Liver (tissue), 9 donors: ENCODE measurements around a stretch of chr18.

GRCh38 chr18:75267818-75268123 lies 57.2 kb downstream of the TSHZ1 start:
- PRO-cap, 5 experiments: no peak in any of the 5 experiments
- RAMPAGE, long total RNA, 2 experiments: no peak in any of the 2 experiments
- RRBS: no CpG with 5 or more reads among the region's 5 CpGs

GRCh38 chr18:75489512-75490292 lies 62.2 kb upstream of the SMIM21 start:
- PRO-cap, 5 experiments: no peak in any of the 5 experiments
- RAMPAGE, long total RNA, 2 experiments: no peak in any of the 2 experiments
- RRBS: no CpG with 5 or more reads among the region's 13 CpGs

DNA sequence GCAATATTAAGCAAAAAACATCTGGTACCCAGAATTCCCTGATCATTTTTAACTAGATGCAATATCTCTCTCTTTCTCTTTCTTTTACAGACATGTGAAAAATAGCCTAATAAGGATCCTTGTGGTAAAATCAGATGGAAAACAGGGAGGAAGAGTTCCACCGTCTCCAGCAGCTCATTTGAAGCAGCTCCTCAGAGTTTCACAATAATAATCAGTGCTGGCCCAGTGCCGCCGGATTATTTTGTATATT lies 227.5 kb upstream of the SMIM21 start:
- PRO-cap, 5 experiments: no peak in any of the 5 experiments
- RAMPAGE, long total RNA, 2 experiments: no peak in any of the 2 experiments
- RRBS: no CpG with 5 or more reads among the region's 3 CpGs

GRCh38 chr18:76411761-76412894 lies 82.9 kb downstream of the ZNF516 start:
- PRO-cap, 5 experiments: no peak in any of the 5 experiments
- RAMPAGE, long total RNA, 2 experiments: no peak in any of the 2 experiments
- RRBS: 100% methylated on average over 1 of the region's 26 CpGs

GRCh38 chr18:76461748-76462937 lies 32.9 kb downstream of the ZNF516 start:
- PRO-cap, 5 experiments: no peak in any of the 5 experiments
- RAMPAGE, long total RNA, 2 experiments: no peak in any of the 2 experiments
- RRBS: 99% methylated on average over 4 of the region's 41 CpGs

DNA sequence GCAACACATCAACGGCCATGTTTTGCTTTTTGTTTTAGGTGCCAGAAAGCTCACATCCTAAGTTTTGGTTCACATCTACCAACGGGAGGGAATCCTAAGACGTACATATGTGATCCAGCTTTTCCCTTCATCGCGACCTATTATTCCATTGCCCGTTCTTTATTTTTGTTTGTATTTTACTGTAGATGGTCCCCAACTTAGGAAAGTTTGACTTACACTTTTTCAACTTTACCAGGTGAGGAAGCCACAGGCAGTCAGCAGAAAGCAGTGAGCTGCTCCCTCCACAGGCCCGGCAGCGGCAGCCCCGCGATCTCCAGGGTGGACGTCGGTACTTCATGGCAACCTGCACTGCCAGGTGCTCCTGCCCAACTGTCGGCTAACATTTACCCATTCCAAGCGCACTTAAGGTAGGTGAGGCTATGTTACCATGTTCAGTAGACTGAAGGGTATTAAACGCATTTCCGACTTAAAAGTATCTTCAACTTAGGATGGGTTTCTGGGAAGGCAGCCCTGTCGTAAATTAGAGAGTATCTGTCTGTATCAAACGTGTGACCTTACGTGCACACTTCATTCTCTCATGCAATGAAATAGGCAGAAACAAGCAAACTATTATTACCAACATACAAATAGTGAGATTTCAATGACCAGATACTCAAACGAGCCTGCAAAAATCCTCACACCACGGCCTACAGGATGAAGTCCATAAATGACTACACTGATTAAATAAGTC lies 12.7 kb downstream of the ZNF516 start:
- PRO-cap, 5 experiments: no peak in any of the 5 experiments
- RAMPAGE, long total RNA, 2 experiments: no peak in any of the 2 experiments
- RRBS: no CpG with 5 or more reads among the region's 21 CpGs

DNA sequence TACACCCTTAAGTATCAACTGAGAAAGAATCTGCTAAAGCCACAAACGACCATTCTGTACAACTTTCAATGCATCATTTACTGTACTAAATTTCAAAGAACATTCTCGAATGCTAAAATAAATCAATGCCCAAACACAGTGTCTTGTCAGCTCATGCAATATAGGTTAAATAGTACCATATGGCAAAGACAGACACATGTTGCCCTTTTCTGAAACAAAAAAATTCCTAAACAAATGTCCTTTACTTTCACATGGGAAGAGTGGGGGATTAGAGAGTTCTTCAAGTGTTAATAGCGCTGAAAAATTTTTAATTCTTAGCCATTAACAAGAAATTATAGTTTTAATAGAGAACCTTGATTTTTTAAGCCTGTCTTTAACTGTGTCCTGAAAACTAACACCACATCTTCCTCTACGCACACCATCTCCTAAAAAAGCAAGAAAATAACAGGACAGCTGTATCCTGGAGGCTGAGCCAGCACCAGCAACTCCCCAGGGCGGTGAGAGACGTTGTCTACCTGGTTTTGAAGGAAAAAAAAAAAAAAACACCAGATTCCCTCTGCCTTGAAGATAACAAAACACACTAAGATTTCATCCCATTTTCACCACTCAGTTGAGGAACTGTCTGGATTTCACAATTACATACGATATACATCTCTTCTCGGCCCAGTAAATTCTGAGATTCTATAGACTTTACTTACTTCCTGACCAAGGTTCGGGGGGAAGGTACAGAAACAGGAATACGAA lies 8.7 kb downstream of the ZNF516 start:
- PRO-cap, 5 experiments: no peak in any of the 5 experiments
- RAMPAGE, long total RNA, 2 experiments: no peak in any of the 2 experiments
- RRBS: no CpG with 5 or more reads among the region's 10 CpGs

GRCh38 chr18:76490054-76490317 lies 5.1 kb downstream of the ZNF516 start:
- PRO-cap, 5 experiments: no peak in any of the 5 experiments
- RAMPAGE, long total RNA, 2 experiments: no peak in any of the 2 experiments
- RRBS: no CpG with 5 or more reads among the region's 4 CpGs

GRCh38 chr18:76496584-76496893 lies 1.5 kb upstream of the ZNF516 start:
- PRO-cap, 5 experiments: no peak in any of the 5 experiments
- RAMPAGE, long total RNA, 2 experiments: no peak in any of the 2 experiments
- RRBS: no CpG with 5 or more reads among the region's 13 CpGs

DNA sequence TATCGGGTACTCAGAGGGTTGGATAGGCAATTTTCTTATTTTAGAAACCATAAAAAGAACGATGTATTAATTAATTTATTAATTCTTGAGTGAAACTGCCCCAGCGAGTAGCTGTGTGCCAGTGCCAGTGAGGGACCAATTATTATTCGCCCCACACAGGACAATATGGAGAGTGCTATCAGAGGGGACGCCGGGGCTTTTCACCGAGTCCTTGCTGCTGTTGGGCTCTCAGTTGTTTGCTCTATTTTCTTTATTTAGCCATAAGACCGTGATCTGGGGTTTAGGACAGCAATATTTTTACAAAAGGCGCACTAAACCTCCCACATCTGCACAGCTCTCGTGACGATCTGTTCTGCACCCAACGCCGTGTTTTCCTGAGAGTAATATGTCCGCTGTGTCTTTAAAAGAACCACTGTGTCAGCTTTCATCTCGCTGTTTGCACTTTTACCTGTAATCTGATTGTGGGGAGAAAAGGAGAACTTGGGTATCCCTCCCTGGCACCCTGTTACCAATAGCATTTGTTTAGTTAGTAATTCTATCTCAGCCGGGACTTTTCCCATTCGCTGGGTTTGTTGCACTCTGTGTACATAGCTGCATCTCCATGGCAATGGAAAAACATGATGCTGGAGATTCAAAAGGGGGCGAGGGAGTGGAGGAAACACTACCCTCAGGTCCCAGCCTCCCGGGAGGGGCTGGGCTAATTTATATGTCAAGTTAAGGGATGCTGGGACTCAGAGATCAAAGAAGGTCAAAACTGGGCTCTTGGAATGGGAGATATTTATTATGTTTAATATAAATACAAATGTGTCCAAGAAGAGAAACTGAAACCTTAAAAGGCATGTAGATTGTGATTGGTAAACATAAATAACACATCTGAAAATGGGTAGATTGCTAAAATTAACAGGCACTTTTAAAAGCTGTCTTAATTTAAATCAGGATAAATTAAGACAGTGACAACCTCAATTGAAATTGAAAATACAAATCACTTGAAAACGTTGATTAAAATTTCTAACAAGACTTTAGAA lies 30.2 kb upstream of the ZNF516 start:
- PRO-cap, 5 experiments: no peak in any of the 5 experiments
- RAMPAGE, long total RNA, 2 experiments: no peak in any of the 2 experiments
- RRBS: no CpG with 5 or more reads among the region's 20 CpGs

DNA sequence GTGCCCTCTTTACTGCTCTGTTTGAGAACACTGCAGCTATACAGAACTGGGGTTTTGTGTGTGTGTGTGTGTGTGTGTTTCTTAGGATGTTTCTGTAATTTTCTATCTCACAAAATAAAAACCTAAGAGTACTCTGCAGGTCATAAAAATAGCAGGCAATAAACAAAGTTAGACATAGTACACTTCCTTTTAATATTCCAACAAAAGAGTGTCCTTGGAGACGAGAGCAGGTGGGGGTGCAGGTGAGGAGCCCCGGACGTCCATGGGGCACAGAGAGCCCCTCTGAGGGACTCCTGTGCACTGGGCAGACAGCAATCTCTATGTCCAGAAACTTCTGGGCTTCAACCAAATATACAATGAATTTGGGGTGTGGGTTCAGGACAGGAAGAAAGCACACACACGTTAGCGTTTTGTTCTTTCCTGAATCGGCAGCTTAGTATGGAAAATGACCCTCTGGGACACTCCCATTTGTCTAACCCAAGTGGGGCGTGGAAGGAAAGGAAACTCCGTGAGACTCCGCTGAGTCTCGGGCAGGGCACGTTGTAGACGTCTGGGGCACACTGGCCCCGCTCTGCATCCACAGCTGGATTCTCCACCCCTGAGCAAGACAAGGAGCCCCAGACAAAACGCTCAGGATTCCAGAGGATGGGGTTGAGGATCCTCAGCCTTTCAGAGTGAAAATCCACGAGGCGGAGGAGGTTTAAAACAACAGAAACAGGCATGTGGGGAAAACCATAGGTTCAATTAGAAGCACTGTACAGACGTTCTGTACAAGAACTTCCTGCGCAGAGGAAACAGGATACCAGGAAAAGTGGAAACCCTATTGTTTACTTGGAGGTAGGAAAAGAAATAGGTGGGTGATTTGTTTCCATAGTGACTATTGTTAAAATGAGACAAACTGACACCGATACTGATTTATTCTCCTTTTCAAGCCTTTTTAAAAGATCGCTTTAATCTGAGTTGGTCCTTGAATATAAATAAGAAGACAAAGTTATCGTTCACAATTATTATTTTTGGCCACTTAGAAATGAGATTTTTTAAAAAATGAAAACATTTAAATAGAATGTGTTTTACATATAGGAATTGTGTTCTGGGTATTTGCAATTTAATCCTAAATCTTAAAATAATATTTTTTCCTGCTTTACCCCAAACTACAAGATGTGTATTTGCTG lies 125.0 kb upstream of the ZNF236 start:
- PRO-cap, 5 experiments: no peak in any of the 5 experiments
- RAMPAGE, long total RNA, 2 experiments: no peak in any of the 2 experiments
- RRBS: no CpG with 5 or more reads among the region's 21 CpGs

- PRO-cap, 5 experiments: no peak in any of the 5 experiments
- RAMPAGE, long total RNA, 2 experiments: no peak in any of the 2 experiments
- RRBS: no CpG with 5 or more reads among the region's 9 CpGs
Observed at GRCh38 chr18:76932413-76932811, 110.1 kb downstream of the ZNF236 start.

DNA sequence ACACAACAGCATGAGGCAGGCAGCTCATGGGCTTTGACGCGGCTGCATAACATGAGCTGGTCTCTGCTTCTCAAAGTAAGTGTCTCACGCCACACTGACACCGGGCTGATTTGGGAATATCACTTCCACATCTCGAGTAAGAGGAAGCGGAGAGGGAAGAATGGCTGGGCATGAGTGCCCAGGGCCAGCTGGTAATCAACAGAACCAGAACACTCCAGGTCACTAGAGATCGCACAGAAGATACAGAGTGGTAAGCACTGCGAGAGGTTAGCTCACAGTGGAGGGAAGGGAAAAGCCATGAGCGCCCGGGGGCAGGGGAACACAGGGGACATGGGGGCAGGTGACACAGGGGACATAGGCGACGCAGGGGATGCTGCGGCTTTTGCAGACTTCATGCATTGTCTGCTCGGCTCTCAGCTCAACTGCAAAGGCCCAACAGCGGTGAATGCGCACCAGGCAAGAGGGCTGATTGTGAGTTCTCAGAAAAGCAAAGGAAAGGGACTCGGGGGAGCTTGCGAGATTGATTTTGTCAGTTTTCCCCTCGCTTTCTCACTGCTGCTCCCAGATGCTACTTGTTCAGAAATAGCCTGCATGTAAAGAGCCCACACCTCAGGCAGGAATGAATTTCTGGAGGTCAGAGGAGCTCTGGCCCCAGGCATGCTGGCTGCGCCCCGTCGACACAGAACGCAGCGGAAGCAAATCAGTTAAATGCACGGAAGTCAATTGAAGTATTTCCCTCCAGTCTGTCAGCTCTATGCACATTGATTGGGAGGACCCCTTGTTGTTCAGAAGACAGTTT lies 141.3 kb downstream of the MBP start:
- PRO-cap, 5 experiments: no peak in any of the 5 experiments
- RAMPAGE, long total RNA, 2 experiments: no peak in any of the 2 experiments
- RRBS: no CpG with 5 or more reads among the region's 25 CpGs

DNA sequence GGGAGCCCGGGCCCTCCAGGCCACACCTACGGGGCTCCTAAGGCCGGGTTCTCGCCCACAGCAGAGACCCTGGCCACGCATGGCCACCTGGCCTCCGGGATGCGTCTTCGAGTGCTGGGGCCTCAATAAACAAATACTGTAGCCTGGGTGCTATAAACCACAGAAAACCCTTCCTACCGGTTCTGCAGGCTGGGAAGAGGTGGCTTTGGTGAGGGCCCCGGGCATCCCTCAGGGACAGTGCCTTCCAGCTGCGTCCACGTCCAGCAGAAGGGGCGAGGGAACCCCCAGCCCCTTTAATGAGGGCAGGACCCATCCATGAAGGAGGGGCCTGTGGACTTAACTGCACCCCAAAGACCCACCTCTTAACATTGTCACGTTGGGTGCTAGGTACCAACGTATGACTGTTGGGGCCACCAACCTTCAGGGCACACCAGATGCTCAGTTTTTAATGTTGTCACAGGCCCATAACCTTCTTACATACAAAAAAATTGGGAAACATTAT lies 44.5 kb downstream of the MBP start:
- PRO-cap, 5 experiments: no peak in any of the 5 experiments
- RAMPAGE, long total RNA, 2 experiments: no peak in any of the 2 experiments
- RRBS: 95% methylated on average over 9 of the region's 15 CpGs

GRCh38 chr18:77089939-77091035 lies 42.3 kb downstream of the MBP start:
- PRO-cap, 5 experiments: no peak in any of the 5 experiments
- RAMPAGE, long total RNA, 2 experiments: no peak in any of the 2 experiments
- RRBS: 63% methylated on average over 11 of the region's 27 CpGs

GRCh38 chr18:77123786-77124388 lies 8.7 kb downstream of the MBP start:
- PRO-cap, 5 experiments: no peak in any of the 5 experiments
- RAMPAGE, long total RNA, 2 experiments: no peak in any of the 2 experiments
- RRBS: no CpG with 5 or more reads among the region's 7 CpGs

- PRO-cap, 5 experiments: no peak in any of the 5 experiments
- RAMPAGE, long total RNA, 2 experiments: no peak in any of the 2 experiments
- RRBS: no CpG with 5 or more reads among the region's 10 CpGs
Observed at GRCh38 chr18:77207269-77207840, 42.3 kb upstream of the GALR1 start.

DNA sequence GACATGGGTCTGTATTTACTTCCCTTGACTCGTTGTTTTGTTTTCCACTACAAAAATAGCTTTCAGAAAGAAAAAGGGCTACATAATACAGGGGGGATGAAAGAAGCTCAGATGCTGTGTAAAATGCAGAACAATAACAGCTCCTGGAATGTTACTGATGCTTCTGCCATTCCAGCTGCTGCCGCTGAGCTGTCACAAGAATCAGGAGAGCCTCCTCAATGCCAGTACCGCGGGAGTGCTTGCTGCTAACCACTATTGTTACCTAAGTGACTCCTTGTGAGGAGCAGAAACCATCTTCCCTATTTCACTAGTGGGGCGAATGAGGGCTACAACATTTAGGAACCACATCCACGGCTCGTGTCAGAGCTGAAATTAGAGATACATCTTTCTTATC lies 384.8 kb downstream of the GALR1 start:
- PRO-cap, 5 experiments: peak in 2 of 5 experiments; most common plus-strand start position 174 of the sequence (in 2)
- RAMPAGE, long total RNA, 2 experiments: no peak in any of the 2 experiments
- RRBS: no CpG with 5 or more reads among the region's 7 CpGs

DNA sequence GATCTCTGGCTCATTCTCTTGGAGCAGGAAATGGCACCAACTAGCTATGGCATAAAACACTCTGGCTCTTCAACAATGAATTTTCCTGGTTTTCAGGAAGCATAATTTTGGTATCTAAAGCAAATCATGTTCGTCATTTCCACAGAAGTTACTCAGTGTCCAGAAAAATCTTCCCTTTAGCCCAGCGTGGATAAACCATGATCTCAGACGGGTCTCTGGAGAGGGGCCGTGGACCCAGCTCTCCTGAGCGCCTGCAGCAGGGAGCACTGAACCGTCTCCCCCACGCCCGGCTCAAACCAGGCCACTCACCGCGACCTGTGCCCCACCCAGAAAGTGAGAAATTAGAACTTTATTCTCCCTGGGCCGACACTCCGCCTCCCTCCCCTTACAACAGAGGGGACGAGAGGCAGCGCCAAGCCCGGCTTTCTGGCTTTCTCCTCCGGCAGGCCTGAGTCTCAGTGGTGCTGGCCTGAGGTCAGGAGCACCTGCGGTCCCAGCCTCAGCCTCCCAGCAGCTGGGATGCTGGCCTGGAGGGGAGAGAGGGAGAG lies 856.6 kb upstream of the SALL3 start:
- PRO-cap, 5 experiments: no peak in any of the 5 experiments
- RAMPAGE, long total RNA, 2 experiments: no peak in any of the 2 experiments
- RRBS: no CpG with 5 or more reads among the region's 17 CpGs

DNA sequence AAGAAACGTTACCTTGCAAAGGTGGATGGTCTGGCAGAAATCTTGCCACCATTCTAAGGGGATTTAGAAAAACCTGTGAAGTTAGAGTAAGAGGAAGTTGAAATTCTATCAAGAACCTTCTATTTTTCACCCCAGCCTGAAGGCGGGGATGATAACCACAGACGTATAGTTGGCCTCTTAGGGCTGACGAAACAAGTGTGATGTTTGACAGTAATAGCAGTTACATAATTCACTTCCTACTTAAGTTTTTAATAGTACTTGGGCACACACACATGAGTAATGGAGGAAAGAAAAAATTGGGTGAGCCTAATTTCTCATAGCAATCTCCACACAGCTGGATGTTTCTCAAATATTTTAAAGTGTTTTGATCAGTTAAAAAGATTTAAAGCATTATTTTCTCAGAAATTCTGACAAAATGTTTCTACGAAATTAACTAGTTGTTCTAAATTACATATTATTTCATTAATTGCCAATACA lies 336.6 kb upstream of the SALL3 start:
- PRO-cap, 5 experiments: no peak in any of the 5 experiments
- RAMPAGE, long total RNA, 2 experiments: no peak in any of the 2 experiments
- RRBS: no CpG with 5 or more reads among the region's 5 CpGs